SP-49 (cell line): ENCODE data around the genes RPUSD2, DNAJC17 and SPINT1.

DNA sequence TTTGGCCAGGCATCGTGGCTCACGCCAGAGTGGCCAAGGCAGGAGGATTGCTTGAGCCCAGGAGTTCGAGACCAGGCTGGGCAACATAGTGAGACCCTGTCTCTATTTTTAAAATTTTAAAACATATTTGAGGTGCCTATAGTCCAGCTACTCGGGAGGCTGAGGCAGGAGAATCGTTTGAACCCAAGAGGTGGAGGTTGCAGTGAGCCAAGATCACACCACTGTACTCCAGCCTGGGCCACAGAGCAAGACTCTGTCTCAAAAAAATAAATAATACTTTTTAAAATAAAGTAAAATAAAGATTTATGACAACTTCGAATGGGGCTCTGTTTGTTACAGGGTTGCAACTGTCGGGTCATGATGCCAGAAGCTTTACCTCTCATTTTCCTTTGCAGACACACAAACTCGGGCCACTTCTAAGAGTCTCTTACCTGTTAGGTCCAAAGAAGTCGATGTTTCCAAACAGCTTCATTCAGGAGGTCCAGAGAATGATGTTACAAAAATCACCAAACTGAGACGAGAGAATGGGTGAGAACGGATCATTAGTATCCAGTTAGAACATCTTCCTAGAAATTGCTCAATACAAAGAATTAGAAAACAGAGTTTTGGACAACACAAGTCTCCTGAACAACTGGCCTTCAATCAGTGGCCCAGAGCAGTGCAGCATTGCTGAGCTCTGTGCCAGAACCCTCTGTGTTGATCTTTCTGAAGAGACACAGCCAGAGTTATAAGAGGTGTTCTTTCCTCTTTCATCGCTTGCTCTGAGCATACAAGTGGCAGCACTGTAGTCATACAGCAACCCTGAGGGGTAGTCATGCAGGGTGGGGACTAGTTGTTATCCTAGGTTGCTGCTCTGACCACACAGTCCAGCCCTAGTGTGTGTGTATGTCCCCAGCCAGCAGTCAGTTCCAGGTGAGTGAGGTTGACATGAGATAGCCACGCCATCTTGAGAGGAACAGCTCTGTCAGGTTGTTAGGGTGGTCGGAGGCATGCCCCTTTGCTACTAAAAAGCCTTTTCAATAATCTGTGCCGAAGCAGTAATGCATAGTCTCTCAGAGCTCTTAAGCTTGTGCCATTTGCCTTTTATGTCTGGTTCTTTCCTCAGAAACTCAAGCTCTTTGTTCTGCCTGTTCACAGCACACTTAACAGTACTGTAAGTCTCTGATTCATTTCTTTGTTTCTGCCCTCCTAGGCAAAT, 3.8 kb downstream of the KNSTRN start:
- PRO-cap: no peak

- PRO-cap: bidirectional peak, plus-strand start at chr15:40569338, minus-strand start at chr15:40569208
Observed at GRCh38 chr15:40569020-40570122, at the start of gene RPUSD2. Gene RPUSD2, plus strand, starts transcription at chr15:40569299.

- PRO-cap: no peak
Observed at GRCh38 chr15:40590559-40591089, 3.4 kb upstream of the KNL1 start.

- PRO-cap: no peak
Observed at GRCh38 chr15:40766724-40767375, 2.9 kb upstream of the C15orf62 start.

DNA sequence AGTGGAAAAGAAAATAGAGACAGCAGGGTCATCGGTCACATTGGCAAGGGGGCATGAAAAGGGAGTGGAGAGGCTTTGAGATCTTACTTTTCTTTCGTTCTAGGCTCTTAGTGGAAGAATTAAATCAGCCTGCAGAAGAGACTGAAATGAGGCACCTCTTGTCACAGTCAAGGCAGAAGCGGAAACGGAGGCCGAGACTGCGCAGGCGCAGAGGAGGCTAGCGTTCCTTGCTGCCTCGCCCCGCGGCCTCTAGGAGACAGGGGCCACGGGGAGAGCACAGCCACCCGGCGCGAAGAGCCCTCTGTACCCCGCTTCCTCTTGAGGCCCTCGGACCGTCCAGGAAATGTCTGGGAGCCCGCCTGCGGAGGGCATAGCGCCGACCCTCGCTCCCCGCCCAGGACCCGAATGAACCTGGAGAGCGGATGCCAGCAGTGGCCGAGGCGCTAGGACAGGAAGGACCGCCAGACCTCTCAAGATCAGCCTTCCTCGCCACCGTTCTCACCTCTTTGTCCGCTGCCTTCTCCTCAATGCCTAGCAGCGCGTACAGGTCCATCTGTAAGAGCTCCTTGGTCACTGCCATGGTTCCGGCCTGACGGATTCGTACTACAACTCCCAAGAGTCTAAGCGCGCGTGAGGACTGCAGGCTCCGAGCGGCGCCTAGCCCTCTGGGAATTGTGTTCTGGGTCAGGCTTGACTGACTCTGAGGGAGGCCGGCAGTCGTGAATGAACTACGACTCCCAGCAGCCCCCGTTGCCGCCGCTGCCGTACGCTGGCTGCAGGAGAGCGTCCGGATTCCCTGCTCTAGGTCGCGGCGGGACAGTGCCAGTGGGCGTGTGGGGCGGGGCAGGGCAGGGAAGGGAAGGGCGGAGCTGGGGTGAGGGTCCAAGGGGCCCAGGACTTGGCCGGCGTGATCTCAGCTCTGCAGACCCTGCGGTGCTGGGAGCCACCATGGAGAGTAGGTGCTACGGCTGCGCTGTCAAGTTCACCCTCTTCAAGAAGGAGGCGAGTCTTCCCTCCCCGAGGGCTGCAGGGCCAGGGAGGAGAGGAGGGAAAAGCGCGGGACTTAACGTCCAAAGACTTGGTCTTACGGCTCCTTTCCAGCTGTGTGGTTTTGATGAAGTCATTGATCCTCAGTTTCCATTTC, at the start of gene DNAJC17:
DNAJC17 (minus strand) TSS at position 607 of the 1,144 bp plus-strand sequence.
- PRO-cap: bidirectional peak, plus-strand start at position 252 of the sequence, minus-strand start at position 186 of the sequence; bidirectional peak, plus-strand start at position 855 of the sequence, minus-strand start at position 508 of the sequence

GRCh38 chr15:40843742-40844569, at the start of gene SPINT1:
Gene SPINT1, plus strand, starts transcription at chr15:40844048.
- PRO-cap: bidirectional peak, plus-strand start at chr15:40844470, minus-strand start at chr15:40844407

DNA sequence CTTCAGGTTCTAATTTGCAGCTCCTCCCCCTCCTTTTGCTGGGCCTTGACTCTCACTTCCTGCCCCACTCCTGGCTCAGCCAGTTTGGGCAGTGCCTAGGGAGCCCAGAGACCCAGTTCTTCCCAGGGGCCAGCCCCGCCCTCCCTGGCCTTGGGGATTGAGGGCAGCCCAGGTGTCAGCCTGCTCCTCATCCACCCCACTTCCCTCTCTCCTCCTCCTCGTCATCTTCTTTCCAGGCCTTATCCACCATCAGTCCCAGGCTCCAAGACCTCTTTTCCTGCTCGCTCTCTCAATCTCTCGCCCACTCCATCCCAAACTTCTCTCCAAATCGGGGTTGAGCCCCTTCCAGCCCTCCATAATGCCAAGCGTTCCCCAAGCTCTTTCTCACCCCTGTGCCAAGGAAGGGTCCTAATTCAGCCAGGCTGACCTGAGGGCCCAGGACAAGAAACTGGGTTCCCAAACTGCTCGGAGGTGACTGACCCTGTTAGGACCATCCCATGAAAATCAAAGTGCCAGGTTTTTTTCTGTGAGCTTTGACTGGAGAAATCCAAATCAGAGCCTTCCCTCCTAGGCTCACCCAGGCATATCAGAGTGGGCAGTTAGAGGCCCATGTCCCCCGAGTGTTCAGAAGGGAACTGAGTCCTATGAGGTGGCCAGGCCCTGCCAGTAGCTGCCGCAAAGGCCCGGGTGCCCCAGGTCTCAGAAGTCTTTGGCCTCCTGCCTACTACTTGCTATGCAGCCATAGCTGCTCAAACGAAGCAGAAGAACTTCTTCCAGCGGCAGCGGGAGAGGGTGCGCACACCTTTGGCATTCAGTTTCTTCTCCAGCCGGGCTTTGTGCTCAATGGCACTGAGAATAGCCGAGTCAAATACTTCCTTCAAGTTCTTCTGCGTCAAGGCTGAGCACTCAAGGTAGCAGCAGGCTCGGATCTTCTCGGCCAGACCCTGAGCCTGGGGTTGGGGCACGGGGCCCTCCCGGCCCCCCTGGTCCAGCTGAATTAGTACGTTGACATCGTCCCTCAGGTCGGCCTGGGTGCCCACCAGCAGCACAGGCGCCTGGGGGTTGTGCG, 1.4 kb downstream of the RHOV start:
- PRO-cap: no peak

DNA sequence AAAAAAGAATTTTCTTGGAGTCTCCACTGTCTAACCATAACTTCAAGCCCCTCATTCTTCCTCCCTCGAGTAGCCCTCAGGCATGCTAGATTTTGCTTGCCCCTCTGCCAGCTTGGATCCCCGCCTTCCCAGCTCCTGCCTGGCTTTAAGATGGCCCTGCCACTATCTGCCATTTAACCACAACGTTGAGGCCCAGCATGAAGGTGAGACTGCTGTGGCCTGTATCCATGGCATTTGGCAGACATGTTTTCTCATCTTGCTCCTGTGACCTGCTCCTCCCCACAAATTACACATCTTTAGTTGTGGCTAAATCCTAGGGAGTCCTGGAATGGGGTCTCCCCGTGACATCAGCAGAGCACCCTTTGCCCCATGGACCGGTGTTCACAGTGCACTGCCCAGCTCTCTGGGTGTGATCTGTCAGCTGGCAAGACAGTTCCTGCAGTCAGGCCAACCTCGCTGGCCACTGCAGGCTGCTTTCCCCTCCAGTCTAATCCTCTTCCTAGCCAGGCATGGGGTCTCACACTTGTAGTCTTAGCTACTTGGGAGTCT, 10.4 kb downstream of the VPS18 start:
- PRO-cap: no peak

DNA sequence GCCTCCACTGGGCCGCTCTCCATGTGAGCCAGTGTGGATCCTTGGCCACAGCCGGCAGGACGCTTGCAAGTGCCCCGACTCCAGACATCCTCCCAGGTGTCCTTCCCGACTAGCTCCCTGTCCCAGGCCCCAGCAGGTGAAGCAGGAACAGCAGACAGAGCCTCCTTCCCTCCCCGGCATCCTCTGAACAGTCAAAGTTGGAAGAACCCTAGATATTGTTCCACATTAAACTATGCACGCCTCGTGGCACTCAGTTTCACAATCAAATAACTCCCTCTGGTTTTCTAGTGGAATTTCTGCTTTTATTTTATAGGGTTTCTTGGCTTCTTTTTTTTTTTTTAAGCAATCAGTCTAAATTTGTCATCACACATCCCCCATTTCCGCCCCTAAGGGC, 15.8 kb downstream of the VPS18 start:
- PRO-cap: no peak

- PRO-cap: no peak
Observed at GRCh38 chr15:40949550-40950332, 3.5 kb upstream of the CHAC1 start.

- PRO-cap: no peak
Observed at GRCh38 chr15:41020820-41021296, 67.6 kb downstream of the CHAC1 start.

DNA sequence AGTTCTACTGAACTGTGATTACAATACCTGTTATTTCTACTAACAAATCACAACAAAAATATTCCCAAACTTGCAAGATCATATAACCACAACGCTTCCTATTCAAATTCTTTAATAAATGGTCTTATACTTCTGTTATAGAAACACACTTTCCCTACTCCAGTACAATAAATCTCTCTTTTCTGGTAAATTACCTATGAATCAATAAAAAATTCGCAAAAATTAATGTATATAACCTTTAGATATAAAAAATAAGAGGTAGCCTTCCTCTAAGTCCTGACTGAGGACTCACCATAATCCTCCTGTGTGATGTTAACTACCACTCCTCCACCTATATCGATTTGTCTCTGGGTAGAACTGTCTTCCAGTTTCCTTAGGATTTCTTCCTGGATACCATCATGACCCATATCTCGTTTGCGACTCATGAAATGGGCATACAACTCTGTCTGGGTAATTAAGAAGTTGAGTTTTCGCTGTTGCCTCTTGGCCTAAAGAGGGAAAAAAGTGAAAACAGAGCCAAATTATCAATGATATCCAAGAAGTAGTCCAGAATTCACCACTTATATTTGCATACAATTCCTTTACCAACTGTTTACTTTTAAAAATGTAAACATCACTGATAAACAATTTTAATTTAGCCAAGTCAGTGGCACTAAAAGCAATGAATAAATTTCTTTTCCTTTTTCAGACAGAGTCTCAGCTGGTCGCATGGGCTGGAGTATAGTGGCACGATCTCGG, 41.8 kb downstream of the INO80 start:
- PRO-cap: no peak

DNA sequence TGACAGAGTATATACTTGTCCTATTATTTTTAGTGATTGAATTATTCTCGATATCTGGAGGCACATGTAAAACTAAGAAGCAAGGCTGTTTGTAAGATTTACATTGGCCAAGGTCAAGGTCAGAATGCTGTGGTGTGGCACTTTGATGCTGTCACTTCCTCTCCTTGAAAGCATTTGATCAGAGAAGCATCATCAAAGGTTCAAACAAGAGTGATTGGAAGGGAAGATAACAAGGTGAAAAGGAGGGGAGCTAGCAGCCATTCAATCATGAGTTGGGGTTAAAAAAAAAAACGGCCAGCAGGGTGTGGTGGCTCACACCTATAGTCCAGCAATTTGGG, 26.4 kb downstream of the RTF1 start:
- PRO-cap: no peak

- PRO-cap: no peak
Observed at GRCh38 chr15:41457624-41458076, 36.0 kb upstream of the ITPKA start.

- PRO-cap: no peak
Observed at GRCh38 chr15:41474382-41474884, 19.2 kb upstream of the ITPKA start.

- PRO-cap: no peak
Observed at GRCh38 chr15:41493946-41495290, 744 bp downstream of the ITPKA start.

DNA sequence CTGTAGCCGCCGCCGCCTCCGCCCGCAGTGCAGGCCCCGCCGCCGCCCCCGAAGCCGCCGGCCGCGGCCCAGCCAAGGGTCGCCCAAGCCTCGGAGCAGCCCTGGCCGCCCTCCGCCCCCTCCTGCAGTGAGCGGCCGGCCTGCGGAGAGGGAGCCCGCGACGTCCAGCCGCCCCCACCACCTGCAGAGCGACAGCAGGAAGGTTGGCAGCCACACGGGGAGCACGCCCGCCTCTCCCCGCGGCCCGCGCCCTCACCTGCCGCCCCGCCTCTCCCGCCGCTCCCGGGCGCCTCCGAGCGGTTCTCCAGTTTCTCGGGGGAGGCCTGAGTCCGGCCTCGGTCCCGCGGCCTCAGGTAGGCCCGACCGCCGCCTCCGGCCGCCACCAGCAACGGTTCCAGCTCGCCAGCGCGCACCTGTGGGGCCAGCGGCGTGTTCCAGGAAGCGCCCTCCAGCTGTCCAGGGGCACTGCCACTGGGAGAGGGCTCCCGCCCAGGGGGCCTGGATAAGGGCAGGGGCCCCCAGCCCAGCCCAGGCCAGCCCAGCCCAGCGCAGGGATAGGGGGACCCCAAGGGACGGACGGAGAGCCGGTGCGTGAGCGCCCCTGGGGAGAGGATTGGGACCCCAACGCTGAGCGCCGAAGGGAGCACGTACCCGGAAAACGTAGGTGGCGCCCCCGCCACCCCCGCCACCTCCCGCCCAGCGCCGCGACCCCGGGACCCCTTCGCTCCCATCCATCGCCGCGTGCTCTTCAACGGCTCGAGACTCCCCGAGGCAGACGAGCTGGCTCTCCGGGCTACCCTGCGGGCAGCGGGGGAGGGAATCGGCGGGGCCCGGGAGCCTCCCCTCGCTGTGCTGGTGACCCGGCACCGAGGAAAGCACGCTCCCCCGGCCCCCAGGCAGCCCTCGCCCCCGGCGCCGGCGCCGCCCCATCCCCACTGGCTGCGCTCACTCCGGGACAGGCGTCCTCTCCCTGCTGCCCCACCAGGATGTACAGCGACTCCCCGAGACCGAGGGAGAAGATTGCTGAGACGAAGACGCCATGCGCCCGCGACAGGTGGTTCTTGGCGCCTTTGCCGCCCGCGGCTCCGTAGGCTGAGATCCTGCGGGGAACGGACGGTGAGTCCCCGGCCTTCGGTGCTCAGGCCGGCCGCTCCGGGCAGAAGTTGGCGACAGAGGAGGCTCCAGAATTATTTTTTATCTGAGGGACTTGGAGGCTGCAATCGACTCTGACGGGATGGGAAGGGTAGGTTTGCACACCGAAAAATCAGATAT, 2.0 kb downstream of the LTK start:
- PRO-cap: no peak

- PRO-cap: no peak
Observed at GRCh38 chr15:41513032-41513530, 546 bp downstream of the LTK start.

GRCh38 chr15:41527706-41528239, 14.1 kb upstream of the LTK start:
- PRO-cap: no peak

DNA sequence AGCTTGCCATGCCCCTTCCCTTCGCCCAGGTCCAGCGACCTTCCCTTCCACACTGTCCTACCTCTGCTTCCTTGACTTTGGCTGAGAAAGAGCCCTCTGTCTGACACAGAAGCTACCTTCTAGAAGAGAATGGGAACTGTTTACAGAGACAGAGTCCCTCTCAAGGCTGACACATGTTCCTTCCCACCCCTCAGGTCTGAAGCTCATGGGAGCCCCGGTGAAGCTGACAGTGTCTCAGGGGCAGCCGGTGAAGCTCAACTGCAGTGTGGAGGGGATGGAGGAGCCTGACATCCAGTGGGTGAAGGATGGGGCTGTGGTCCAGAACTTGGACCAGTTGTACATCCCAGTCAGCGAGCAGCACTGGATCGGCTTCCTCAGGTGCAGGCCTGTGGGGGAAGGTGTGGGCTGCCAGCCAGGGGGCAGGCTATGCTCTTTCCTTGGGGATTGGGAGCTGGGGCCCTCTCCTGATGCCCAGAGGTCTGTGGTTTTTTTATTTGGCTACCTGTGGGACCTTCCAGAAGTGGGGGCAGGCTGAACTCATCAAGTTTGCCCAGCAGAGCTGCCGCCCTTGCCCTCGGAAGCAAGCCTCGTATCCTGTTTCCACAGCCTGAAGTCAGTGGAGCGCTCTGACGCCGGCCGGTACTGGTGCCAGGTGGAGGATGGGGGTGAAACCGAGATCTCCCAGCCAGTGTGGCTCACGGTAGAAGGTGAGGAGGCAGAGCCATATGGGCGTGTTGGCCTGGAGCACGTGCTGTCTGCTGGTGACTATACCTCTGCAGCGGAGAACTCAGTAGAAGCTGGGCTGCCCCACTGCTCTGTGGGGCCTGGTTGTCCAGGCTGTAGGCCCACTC, 2.1 kb downstream of the TYRO3 start:
- PRO-cap: no peak